Epithelial cell of prostate (primary cell): ENCODE measurements around the gene ORM1.

DNA sequence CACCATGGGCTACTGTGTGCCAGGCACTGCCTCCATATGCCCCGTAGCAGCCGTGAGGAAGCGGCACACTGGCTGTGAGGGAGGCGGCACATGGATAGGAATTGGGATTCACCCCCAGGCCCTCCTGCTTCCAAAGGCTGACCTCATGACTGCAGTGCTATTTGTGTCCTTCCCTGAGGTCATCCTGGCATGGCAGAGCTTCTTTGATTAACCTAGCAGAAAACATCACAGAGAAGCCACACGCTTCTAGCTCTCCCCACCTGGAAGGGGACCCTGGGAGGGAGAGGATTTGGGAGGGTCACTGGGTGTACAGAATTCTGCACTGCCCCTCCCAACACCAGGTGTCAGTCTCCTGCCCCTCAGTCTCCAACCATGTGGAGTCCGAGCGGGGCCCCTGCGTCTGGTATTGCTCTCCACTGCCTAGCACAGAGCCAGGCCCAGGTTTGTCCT, 109.9 kb downstream of the RGS3 start:
- RRBS, result no CpG with 5 or more reads among the region's 8 CpGs

GRCh38 chr9:113654541-113655174, 191.1 kb downstream of the RGS3 start:
- RRBS, result no CpG with 5 or more reads among the region's 10 CpGs

- RRBS, result 89% methylated on average over 1 of the region's 10 CpGs
These were observed 89.1 kb downstream of the AMBP start for GRCh38 chr9:113988957-113989408.

DNA sequence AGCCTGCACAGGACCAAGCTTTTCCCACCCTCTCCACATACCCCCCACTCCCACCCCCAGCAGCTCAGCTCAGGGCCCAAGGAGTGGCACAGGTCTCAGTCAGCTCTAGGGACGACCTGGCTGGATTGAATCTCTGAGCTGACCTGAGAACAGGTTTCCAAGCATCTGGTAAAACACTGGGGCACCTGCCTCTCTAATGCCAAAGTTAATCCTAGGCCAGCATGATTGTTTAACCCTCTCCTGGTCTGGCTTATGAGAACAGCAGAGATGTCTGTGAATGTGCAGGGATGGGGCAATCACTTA, 520 bp upstream of the KIF12 start:
- RRBS, result no CpG with 5 or more reads among the region's 1 CpG

- RRBS, result no CpG with 5 or more reads among the region's 4 CpGs
These were observed 80.9 kb upstream of the ORM1 start for GRCh38 chr9:114241858-114242503.

GRCh38 chr9:114322833-114323200, at the start of gene ORM1:
Gene ORM1 (plus strand): TSS chr9:114323098.
- RRBS, result no CpG with 5 or more reads among the region's 8 CpGs

GRCh38 chr9:114349581-114350135, 20.0 kb downstream of the ORM2 start:
- RRBS, result no CpG with 5 or more reads among the region's 5 CpGs

GRCh38 chr9:114366586-114367316, 21.0 kb downstream of the AKNA start:
- RRBS, result no CpG with 5 or more reads among the region's 7 CpGs

DNA sequence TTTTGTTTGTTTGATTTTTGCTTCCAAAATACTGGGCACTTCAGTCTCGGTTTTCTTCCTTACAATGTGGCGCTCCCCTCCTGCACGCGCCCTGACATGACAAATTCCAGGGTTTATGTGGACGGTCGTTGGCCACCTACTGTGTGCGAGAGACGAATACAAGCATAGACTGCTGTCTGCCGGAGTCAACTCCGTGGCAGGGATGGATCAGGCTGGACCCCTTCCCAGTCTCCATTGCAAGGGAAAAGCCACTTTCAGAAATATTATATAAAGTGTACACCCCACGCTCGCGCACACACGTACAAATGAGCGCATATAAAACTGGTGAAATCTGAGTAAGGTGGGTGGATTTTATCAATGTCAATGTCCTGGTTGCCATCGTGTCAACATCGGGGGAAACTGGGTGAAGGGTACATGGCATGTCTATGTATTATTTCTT, 568 bp upstream of the WHRN start:
- RRBS, result no CpG with 5 or more reads among the region's 17 CpGs

DNA sequence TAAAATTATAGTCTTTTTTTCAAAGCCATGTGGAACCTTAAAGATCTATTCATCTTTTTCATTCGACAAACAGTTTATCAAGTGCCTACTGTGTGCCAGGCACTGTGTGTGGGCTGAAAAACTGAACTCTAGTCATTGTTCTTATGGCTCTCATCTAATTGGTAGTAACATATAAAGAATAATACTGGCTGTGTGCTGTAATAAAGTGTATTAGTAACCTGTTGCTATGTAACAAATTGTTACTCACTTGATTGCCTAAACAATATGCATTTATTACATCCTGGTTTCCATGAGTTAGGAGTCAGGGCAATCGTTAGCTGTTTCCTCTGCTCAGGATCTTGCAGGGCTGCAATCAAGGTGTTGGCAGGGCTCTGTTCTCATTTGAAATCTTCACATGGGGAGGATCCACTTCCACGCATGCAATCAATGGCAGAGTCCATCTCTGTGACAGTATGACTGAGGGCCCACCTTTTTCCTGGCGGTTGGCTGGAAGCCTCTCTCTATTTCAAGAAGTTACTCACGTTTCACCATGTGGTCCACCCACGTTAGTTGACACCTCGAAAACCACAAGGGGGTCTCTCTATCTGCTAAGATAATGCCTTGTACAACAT, 7.1 kb upstream of the WHRN start:
- RRBS, result no CpG with 5 or more reads among the region's 7 CpGs

- RRBS, result no CpG with 5 or more reads among the region's 3 CpGs
These were observed 27.6 kb downstream of the TNFSF8 start for GRCh38 chr9:114902542-114903493.

DNA sequence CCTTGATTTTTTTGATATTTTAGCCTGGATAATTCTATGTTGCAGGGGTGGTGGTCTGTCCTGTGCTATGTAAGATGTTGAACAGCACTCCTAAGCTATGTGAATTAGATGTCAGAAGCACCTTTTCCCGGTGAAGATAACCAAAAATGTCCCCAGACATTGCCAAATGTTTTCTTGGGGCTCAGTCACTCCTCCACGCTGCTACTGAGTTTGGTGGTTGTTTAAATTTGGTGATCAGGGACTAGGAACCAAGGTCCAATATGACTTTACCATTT, 53.4 kb upstream of the TNFSF8 start:
- RRBS, result no CpG with 5 or more reads among the region's 2 CpGs

DNA sequence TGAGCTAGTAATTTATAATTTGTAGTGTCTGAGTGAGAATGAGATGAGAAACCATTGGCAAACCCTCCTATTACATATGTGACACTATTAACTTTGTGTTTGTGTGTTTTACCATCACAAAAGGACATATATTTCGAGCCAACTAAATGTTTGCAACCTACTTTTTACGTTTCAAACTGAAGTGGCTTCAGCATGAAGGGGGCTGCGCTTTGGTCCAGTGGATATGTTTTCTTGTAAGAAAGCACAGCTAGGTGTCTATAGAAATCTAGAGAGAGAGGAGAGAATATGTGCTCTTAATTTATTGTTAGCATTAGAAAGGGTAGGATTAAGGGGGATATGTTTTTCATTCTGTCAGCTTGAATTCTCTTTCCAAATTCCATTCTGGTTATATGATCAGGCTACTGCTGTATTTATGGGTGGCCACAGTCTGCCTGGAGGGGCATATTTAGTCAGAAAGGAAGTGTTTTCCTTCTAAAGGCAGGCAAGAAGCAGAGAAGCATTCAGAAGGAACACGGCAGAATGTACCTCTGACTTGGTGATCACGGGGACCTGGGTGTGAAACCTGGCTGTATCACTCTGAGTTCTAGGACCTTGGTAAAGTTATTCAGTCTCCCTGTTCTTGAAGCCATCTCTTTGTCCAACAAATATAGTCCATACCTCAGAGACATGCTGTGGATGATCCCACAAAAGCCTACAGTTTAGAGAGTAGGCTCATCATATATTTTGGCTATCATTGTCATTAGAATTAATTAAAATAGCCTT, 2.9 kb downstream of the TNC start:
- RRBS, result no CpG with 5 or more reads among the region's 5 CpGs

- RRBS, result no CpG with 5 or more reads among the region's 6 CpGs
These were observed 276.3 kb upstream of the TNC start for GRCh38 chr9:115394120-115394788.

- RRBS, result no CpG with 5 or more reads among the region's 3 CpGs
These were observed 158.7 kb downstream of the PAPPA start for GRCh38 chr9:116312336-116312691.

DNA sequence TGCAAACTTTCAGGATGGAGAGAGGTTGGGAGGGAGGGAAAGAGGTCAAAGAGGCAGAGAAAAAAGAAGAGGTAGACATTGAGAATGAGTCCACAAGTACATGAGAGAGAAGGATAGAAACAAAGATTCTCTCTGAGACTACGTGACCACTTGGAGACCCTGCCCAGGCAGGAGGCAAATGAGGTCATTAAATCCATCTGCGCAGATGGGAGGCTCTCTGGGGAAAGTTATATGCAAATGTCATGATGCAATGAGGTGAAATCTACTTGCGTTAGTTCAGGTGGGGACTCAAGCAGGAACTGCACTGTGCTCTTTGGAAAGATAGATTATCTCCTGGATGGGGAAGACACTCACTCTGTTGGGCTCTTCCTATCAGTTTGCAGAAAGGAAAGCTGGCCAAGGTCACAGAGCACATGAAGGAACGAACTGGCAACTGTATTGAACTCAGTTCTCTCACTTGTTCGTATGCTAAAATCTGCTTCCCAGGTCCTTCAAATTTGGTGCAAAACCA, 241.7 kb downstream of the PAPPA start:
- RRBS, result no CpG with 5 or more reads among the region's 5 CpGs

DNA sequence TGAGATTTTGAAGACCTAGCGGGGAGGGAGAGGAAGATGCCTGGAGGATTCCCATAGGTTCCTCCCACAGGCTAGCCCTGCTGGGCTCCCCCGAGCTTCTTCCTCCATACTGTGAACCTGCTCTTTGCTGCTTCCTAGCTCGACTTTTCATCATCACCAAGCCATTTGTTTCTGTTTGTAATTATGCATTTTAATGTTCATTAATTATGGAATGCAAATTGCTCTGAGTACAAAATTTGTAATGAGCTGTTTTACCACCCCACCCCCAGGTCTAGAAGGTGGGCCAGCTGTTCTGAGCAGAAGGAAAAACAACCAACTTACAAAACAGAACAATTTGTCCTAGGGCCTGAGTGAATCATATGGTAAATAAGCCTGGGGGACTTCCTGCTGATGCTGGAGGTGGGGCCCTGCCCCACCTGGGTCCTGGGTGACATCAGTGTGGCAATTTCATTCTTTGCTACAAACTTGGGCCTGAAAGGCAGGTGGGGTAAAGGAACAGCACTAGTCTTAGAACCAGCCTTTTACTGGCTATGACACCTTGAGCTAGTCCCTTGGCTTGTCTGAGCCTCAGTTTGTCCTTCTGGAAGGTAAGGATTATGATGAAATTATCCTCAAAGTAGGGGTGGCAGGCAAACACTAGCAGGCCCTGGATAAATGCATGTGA, 150.4 kb downstream of the TRIM32 start:
- RRBS, result no CpG with 5 or more reads among the region's 3 CpGs

- RRBS, result 0% methylated on average over 1 of the region's 17 CpGs
These were observed 72.9 kb upstream of the ASTN2 start for GRCh38 chr9:117487597-117488270.

GRCh38 chr9:117705158-117705760, 1.1 kb downstream of the TLR4 start:
- RRBS, result no CpG with 5 or more reads among the region's 4 CpGs

DNA sequence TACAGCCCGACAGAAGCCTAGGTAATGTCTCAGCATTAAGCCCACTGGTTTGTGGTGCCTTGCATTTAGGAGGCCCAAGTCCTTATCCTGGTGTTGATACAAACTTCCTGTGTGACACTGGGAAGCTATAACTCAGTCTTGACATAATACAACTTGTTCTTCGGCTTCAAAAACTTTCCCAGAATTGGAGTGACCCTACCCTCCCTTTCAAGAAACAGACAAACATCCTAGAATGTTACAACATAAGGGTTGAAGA, 21.1 kb downstream of the TLR4 start:
- RRBS, result no CpG with 5 or more reads among the region's 2 CpGs